GM19240 (cell line): ENCODE measurements around a stretch of chr22.

DNA sequence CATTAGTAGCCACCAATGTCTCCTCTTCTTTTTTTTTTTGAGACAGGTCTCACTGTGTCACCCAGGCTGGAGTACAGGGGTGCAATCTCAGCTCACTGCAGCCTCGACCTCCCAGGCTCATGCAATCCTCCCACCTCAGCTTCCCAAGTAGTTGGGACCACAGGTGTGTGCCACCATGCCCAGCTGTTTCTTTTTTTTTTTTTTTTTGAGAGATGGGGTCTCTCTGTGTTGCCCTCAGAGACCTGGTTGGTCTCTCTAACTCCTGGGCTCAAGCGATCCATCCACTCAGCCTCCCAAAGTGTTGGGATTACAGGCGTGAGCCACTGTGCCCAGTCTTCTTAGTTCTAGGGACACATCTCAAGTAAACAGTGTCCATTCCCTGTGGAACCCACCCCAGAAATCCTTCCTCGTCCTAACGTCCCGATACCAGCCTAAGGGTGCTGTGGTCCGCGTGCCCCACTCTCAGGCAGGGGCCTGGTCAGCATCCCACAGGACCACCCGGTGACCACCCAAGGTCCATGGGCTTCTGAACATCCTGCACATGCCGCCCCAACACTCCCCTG, 10.7 kb downstream of the CERK start:
- RRBS = 84% methylated on average over 2 of the region's 10 CpGs

DNA sequence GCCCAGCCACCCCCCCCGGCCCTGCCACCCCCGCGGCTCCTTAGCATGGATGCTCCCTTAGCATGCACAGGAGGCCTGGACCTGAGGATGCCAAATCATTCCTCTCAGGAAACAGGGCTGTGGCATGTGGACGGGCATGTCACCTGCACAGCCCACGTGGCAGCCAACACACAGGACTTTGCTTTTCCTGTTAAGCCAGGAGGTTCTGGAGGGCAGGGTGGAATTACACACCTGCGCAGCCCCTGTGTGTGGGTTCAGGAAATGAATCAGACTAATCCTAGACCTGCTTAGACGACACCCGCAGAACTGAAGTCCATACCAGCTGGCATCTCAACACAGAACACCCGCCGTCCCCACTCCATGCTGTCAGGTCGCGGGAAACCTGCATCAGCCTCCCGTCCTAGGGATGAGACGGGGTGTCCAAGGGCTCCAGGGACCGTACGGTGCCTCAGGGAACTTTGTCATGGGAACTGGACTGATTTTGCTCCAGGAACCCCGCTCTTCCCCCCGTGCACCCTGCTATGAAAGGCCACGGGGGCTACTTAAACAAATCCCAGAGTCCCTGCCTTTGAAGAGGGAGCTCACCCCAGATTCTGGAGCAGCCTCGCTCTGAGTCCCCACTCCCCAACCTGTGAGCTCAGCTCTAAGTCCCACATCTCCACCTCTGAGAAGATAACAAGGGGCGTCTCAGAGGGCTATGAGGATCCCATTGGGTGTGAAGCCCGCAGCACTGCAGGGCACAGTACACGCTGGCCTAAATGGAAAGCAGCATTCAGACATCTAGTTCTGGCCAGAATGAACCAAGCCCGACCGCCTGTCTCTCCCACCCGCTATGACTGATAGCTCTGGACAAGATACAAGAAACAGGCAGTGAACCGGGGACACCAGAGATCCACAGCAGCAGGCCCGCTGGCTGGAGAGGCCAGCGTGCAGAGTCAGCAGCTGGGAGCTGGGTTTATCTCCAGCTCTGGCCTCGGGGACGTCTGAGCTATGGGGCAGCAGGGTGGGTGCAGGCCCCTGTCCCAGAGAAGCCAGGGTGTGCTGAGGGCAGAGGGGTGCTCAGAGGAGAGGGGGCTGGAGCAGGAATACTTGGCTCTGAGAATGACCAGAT, 9.9 kb downstream of the CERK start:
- RRBS = 82% methylated on average over 1 of the region's 31 CpGs

- RRBS = no CpG with 5 or more reads among the region's 12 CpGs
Measured at GRCh38 chr22:46734353-46734836, 3.7 kb downstream of the CERK start.

- RRBS = 3% methylated on average over 13 of the region's 48 CpGs
Measured at GRCh38 chr22:46737199-46737955, 675 bp downstream of the CERK start.

DNA sequence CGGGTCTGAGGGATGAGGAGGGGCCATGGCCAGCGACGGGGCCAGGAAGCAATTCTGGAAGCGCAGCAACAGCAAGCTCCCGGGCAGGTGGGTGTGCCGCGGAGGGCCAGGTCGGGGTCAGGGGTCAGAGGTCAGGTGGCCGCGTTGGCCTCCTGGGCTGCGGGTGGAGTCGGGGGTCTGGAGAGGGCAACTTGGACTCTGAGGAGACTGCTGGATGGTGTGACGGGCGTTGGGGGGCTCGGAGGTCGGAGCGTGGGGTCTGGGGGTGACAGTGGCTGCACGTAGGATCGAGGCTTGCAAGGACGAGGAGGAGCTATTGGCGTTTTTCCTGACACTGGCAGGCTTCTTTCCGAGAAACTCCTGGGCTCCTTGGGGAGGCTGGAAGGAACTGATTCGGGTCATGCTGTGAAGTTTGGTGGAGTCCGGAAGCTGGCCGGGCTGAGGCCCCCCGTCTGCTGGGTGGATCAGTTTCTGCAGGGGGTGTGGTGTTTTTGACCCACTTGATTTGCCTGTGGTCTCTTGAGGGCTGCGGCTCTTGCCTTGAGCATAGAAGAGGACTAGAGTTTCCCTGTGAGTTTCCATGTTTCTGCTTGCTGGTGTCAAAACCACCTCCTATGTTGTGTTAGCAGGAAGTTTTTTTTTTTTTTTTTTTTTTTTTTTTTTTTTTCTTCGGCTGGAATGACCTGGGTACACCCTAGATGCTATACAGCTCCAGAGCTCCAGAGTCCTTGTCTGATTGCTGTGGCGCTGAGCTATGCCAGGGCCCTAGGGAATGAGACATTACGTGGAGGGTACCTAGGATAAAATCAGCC, 518 bp downstream of the TBC1D22A start:
- RRBS = 2% methylated on average over 3 of the region's 30 CpGs

GRCh38 chr22:47041696-47042314, 279.4 kb downstream of the TBC1D22A start:
- RRBS = 100% methylated on average over 1 of the region's 14 CpGs

GRCh38 chr22:47200132-47200687, 437.8 kb downstream of the TBC1D22A start:
- RRBS = no CpG with 5 or more reads among the region's 17 CpGs

- RRBS = 46% methylated on average over 3 of the region's 7 CpGs
Measured at GRCh38 chr22:47282366-47282752, 519.9 kb downstream of the TBC1D22A start.

- RRBS = no CpG with 5 or more reads among the region's 10 CpGs
Measured at GRCh38 chr22:47337097-47337700, 574.7 kb downstream of the TBC1D22A start.

DNA sequence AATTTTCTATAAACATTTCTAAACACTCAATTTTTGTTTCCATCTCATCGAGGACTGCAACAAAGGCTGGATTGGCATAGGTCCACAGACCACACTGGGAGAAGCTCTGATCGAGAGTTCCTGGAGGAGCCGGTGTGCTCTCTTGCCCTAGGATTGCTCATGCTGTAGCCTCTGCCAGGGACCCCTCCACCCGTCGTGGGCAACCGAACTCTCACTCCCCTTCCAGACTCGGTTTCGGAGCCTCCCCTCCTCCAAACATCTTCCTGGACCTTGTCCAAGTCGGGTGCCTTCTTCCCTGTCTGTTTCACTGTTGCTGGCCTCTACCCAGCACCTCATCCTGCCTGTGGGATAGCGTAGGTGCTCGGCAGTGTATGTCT, 770.1 kb upstream of the TAFA5 start:
- RRBS = no CpG with 5 or more reads among the region's 11 CpGs

DNA sequence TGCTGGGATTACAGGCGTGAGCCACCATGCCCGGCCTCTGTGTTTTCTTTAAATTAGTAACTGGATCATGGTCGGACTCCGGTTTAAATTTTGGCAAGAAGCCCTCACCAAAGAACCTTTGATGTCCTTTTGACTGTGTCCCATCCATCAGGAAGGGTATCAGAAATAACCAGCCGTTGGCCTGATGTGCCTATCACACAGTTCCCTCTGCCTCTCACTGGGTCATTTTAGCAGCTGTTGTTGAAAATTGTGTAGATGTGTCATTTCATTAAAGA, 89.1 kb upstream of the TAFA5 start:
- RRBS = no CpG with 5 or more reads among the region's 5 CpGs

GRCh38 chr22:48632612-48633209, 143.4 kb downstream of the TAFA5 start:
- RRBS = no CpG with 5 or more reads among the region's 15 CpGs

GRCh38 chr22:49462889-49463335, 364.8 kb downstream of the BRD1 start:
- RRBS = 79% methylated on average over 7 of the region's 16 CpGs

DNA sequence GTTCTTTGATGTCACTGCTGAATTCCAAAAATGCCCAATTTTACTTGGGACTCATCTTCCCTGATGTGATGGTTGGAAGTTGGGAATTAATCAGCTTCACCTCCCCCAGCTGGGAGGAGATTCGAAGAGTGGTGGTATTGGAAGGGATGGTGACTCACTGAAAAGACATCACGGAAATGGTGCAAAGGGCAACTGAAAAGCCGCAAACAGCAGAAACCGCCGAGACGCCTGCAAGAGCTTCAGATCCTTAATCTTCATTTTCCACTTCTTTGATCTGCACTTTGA, 325.6 kb downstream of the BRD1 start:
- RRBS = no CpG with 5 or more reads among the region's 6 CpGs

GRCh38 chr22:49724745-49725304, 102.8 kb downstream of the BRD1 start:
- RRBS = 3% methylated on average over 32 of the region's 47 CpGs

GRCh38 chr22:49791613-49791821, 36.2 kb downstream of the BRD1 start:
- RRBS = no CpG with 5 or more reads among the region's 5 CpGs

GRCh38 chr22:49793760-49794503, 33.7 kb downstream of the BRD1 start:
- RRBS = no CpG with 5 or more reads among the region's 31 CpGs

- RRBS = no CpG with 5 or more reads among the region's 26 CpGs
Measured at GRCh38 chr22:49803844-49804575, 23.7 kb downstream of the BRD1 start.

- RRBS = no CpG with 5 or more reads among the region's 3 CpGs
Measured at GRCh38 chr22:49806360-49806579, 21.4 kb downstream of the BRD1 start.

- RRBS = no CpG with 5 or more reads among the region's 12 CpGs
Measured at GRCh38 chr22:49820801-49821502, 6.7 kb downstream of the BRD1 start.